ENCODE results near the gene CALM1.

- RRBS, result 30% methylated on average over 55 of the region's 106 CpGs
These were observed 629 bp upstream of the KCNK10 start for GRCh38 chr14:88323330-88324465.

DNA sequence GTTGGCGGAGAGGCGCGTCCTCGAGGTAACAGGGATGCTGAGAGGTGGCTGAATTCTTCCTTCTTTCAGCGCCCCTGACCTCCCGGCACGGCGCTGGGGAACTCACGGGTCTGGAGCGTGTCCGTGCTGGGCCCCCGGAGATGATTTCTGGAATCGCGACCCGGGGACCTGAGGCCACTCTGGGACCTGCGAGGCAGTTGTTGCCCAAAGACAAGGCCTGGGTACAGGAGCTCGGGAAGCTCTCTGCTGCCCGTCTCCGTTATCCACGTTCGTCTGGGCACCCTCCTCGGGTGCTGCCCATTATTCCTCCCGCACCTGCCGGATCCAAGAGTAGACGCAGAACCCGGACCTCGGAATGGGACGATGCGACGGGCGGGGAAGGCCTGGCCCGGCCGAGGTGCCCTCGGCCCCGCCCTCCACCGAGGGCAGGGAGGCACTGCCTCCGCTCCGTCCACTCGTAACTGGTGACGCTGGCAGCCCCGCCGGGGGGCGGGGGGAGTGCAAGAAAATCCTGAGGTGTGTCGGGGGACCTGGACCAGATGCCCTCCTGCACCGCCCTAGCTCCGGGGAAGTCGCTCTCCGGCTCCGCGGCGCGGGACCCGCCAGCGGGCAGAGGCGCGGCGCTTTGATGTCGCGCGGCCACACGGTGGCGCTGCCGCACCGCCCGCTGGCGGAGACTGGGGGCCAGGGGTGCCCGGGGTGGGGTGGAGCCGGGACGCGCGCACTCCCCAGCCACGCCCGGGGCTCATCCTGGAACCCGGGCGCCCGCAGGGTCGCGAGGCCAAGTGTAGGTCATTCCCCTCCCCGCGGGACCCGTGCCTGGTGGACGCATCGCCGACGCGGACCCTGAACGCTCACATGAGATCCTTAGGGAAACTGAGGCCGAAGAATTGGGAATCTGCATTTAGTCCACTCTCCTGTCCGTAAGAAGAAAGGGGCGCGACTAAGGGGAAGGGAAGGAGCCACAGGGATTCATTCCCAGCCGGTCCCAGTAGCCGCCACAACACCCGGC is 202.7 kb downstream of the TTC8 start:
- RRBS, result 38% methylated on average over 18 of the region's 94 CpGs

GRCh38 chr14:89219934-89220459 is 197.0 kb downstream of the FOXN3 start:
- RRBS, result no CpG with 5 or more reads among the region's 4 CpGs

DNA sequence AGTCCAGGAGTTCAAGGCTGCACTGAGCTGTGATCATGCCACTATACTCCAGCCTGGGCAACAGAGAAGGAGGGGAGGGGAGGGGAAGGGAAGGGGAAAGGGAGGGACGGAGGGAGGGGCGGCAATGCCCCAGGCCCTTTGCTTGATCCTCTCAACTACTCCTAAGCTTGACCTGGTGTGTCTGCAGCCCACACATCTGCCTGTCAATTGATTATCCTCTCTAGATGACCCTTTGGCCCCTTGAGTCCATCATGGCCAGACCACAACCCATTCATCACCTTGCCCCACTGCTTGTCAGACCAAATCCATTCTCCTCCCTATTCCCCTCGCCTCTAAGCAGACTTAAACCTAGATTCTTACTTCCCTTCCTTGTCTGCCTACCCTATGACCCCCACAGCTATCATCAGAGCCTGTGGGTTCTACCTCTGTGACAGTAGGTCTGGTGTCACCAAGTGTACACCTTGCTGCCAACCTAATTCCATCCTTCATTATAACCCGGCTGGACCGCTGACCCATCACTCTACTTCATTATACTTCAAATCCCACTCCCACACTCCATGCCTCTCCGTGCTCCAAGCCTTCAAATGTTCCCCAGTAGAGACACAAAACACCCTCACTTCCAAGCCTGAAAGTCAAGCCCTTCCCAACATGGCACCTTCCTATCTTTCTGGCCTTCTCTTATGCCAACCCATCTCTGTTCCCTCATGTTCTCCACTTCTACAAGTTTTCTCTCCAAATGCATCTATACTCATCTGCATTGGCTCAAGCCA is 35.1 kb downstream of the FOXN3 start:
- RRBS, result no CpG with 5 or more reads among the region's 6 CpGs

GRCh38 chr14:89418450-89419027 is 1.5 kb upstream of the FOXN3 start:
- RRBS, result no CpG with 5 or more reads among the region's 10 CpGs

DNA sequence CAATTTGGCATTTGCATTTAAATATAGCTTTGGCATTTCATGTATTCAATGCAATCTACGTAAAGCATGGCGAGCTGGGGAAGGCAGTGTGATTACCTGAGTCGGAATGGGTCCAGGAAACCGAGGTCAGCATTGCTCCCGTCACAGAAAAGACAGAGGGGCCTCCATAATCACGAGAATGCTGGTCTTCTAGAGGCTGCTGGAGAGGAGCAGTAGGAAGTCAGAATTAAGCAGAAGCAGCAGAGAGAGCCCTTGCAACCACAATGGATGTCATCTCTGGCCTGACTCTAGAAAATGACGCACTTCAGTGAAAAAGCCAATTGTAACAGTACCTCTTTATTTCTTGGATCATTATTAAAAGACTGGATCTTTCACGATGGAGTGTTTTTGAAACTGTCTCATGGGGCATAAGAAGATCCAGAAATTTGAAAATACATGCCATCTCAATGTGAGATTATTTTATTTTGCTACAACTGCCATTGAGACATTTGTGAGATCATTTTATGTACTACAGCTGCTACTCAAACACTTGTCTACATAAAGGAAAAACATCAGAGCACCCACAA is 69.5 kb upstream of the FOXN3 start:
- RRBS, result no CpG with 5 or more reads among the region's 8 CpGs

- RRBS, result no CpG with 5 or more reads among the region's 10 CpGs
These were observed 161.4 kb upstream of the FOXN3 start for GRCh38 chr14:89578205-89579148.

GRCh38 chr14:89641449-89641829 is 224.4 kb upstream of the FOXN3 start:
- RRBS, result no CpG with 5 or more reads among the region's 5 CpGs

GRCh38 chr14:89773850-89774345 is 180.6 kb downstream of the EFCAB11 start:
- RRBS, result no CpG with 5 or more reads among the region's 5 CpGs

- RRBS, result no CpG with 5 or more reads among the region's 6 CpGs
These were observed 32.3 kb downstream of the PSMC1 start for GRCh38 chr14:90288708-90288993.

- RRBS, result under 1% methylated on average over 11 of the region's 46 CpGs
These were observed at the start of gene CALM1 for GRCh38 chr14:90396946-90397282. Gene CALM1, plus strand, starts transcription at chr14:90397029.

DNA sequence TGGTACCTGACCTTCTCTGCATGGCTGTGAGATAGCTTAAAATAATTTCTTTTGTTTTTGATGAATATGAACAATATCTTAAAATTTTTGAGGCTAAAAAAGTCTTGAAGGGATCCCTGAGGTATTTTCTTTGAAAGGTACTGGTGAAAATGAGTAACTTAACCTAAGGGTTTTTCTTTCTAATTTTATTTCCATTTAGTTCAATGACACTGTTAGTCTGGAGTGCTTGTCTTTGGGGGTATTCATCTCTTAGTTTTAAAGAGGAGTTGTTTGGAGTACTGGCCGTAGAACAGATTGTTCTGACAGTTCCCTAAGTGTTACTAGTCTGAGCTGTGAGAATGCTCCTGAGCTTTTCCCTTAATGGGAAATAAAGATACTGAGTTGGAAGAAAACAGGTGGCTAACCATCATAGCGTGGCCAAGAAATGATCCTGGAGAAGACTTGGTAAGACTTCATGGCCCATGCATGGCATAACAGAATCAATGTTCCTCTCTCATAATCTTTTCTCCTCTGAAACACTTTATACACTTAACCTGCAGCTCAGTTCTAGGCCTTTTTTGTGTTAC is 6.1 kb downstream of the CALM1 start:
- RRBS, result no CpG with 5 or more reads among the region's 2 CpGs

DNA sequence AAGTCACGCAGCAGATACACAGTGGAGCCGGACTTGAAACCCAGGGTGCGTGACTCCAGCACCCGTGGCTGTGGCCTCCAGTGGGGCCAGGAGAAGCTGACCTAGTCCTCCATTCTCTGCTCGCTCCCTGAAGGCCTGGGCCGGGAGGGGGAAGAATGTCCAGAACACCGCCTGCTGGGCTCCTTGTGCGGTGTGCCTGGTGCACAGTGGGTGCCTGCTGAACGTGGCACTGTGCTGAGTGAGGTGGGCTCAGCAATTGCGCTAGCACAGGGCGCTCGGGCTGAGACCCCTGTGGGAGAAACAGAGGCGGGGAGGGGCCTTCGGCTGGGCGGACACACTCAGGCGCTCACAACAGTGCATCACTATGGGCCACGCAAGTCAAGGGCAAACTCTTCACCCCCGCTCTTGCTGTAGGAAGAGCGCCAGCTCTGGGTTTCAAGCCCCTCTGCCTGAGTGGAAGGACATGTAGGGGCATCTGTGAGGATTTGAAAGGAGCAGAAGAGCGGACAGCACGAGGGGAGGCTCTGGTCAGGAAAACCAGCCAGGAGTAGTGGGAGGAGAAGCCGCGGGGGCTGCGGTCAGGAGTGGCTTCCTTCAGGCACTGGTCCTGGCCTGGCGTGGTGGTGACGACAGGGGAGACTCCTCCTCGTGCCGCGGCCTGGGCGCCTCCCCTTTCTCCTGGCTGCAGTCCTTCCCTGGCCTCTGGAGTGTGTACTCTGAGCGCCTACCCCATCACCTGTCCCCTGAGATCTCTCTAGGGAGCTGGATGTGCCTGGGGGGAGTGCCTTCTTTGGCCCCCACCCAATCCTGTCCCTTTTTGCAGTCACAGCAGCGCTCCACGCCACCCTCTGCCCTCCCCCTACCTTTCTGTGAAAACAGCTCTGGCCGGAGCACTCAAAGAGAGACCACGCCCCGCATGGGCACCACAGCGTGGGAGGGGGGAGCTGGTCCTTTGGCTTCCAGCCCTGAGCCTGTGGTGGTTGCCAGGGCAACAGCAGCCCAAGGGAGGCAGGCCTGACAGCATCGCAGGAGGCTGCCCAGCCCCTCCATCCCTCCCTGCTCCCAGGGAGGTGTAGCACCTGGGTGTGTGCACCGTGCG is 125.6 kb downstream of the CALM1 start:
- RRBS, result no CpG with 5 or more reads among the region's 40 CpGs

GRCh38 chr14:90534088-90534551 is 137.3 kb downstream of the CALM1 start:
- RRBS, result no CpG with 5 or more reads among the region's 11 CpGs

GRCh38 chr14:90540716-90541893 is 144.3 kb downstream of the CALM1 start:
- RRBS, result no CpG with 5 or more reads among the region's 33 CpGs

GRCh38 chr14:90624254-90624771 is 191.9 kb downstream of the TTC7B start:
- RRBS, result no CpG with 5 or more reads among the region's 9 CpGs

DNA sequence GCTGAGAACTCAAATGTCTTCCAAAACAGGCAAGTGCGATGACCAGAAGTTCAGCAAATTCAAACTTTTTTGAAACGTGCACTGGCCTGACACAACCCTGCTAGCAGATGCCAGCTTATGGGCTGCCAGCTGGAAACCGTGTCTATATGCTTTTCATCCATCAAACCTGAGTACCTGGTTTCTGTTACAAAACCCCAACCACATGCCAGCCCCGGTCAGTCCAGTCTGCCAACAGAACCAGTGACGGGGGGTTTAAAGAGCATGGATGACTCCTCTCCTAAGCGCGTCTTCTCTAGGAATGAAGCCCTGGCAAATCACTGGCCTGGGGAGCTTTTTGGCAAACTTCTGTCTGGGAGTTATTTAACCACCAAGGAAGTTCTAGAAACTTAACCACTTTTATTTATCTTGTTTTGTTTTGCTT is 189.6 kb downstream of the TTC7B start:
- RRBS, result no CpG with 5 or more reads among the region's 7 CpGs

- RRBS, result no CpG with 5 or more reads among the region's 6 CpGs
These were observed 119.2 kb downstream of the TTC7B start for GRCh38 chr14:90696760-90697623.

DNA sequence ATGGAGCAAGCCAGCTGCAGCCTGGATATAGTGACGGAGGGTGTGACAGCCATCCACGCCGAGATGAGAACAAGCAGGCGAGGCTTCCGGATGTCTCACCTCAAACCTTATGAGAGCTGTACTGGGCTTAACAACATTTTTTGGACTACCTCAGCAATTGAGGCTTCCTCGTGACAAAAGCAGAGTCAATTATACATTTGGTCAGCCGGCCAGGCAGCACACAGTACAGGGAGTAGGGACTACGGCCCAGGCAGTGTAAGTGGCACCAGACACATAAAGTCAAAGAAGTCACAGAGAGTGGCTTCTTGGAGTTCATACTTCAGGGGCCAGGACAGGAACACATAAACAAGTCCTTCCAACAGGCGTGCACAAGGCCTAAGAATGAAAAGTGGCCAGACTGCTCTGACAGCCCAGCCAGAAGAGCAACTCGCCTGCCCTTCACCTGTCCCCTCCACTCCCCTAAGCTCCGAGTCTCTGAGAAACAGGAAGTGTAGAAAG is 115.1 kb downstream of the TTC7B start:
- RRBS, result no CpG with 5 or more reads among the region's 11 CpGs

All from Jurkat, Clone E6-1 (cell line).